GM19240 (cell line): Measurements from ENCODE around the gene ABCA8.

DNA sequence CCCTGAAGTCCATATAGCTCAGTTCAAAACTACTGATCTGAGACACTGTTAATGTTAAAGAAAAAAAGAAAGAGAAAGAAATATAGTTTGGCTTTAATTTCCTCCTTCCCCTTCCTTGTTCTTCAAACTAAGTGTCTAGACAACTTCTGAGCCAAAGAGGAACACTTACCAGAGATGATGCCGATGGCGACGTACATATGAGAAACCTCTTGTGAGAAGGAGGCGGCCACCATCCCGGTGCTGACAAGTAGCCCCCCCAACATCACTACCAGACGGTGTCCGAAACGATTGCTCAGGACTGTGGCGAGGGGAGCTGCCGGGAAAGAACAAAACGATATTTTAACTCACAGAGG is 17.2 kb downstream of the SLC16A6 start:
- RRBS: 96% methylated on average over 4 of the region's 11 CpGs

GRCh38 chr17:68413357-68414298 is 43.7 kb downstream of the WIPI1 start:
- RRBS: 43% methylated on average over 4 of the region's 37 CpGs

DNA sequence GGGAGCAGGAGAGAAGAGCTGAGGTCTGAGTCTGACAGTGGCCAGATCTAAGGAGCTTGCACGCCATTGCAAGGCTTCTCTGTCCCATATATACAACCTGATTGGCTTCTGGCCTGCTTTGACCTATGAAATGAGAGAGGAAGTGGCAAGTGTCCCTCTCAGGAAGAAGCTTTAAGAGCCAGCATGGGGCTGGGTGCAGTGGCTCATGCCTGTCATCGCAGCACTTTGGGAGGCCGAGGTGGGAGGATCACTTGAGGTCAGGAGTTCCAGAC is 24.0 kb upstream of the PRKAR1A start:
- RRBS: no CpG with 5 or more reads among the region's 3 CpGs

GRCh38 chr17:68498428-68499176 is 13.6 kb upstream of the PRKAR1A start:
- RRBS: no CpG with 5 or more reads among the region's 9 CpGs

- RRBS: no CpG with 5 or more reads among the region's 16 CpGs
Observed at GRCh38 chr17:68541266-68542407, 29.4 kb downstream of the PRKAR1A start.

DNA sequence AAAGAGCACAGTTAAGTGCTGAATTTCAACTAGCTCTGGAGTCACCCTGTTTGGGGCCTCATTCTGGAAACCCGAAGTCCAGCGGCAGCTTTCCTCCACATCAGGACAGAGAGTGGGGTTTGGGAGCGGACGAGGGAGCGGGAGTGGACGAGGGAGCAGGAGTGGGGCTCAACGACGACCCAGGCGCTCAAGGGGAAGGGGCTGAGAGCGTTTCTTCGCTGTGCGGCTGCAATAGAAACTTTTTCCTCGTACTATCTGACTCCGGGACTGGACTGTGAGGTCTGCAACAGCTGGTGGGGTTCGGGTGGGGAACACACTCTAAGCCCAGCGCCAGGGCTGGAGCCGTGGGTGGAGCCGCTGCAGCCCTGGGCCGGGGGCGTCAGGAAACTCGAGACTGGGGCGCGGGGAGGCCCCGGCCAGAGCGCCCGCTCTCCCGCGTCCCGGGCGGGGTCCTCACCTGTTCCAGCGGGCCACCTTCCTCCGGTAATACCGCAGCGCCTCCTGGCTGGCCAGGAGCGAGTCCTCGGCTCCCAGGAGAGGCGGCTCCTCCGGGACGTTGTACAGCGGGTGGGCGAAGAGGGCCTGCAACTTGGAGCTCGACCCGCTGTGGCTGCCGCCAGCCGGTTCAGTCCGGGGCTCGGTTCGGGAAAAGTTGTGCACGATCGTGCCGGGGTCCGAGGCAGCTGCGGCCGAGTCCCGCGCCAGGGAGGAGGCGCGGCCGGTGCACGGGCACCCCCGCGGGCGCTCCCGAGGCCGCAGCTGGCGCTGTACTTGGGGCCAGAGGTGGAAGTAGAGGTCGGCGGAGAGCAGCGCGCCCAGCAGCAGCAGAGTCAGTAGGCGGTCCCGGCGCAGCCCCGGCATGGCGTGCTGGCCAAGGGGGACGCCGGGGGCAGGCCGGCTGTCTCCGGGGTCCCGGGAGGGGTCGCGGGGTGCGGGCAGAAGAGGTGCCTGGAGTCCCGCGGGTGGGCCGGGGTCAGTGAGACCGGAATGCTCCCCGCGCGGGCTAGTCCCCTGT is 1.1 kb downstream of the FAM20A start:
- RRBS: 5% methylated on average over 49 of the region's 90 CpGs

- RRBS: no CpG with 5 or more reads among the region's 3 CpGs
Observed at GRCh38 chr17:68790322-68790819, 164.8 kb downstream of the ABCA8 start.

DNA sequence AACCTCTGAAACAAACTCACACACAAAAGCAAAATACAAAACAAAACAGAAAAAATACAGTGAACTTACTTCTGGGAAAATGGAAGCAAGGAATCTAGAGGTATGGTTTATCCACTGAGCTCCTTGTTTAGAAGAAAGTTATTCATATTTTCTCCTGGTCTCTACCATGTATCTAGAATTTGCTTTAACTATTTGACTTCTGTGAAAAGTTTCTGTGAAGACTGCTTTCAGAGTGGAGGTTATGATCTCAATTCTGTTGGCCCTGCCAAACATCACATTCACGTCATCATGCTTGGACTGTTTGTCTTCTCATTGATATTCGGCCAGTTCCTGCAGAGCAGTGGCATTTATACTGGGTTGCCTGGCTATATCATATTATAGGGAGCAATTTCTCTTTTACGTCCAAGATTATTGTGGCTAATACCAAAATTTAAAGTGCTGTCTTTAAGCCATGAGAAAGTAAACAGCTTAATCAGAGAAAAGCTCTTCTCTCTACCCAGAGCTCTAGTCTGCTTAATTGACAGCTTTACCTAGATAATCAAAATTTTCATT is at the start of gene ABCA8:
Gene ABCA8 (minus strand): TSS at position 243 of the 552 bp plus-strand sequence.
- RRBS: no CpG with 5 or more reads among the region's 3 CpGs

DNA sequence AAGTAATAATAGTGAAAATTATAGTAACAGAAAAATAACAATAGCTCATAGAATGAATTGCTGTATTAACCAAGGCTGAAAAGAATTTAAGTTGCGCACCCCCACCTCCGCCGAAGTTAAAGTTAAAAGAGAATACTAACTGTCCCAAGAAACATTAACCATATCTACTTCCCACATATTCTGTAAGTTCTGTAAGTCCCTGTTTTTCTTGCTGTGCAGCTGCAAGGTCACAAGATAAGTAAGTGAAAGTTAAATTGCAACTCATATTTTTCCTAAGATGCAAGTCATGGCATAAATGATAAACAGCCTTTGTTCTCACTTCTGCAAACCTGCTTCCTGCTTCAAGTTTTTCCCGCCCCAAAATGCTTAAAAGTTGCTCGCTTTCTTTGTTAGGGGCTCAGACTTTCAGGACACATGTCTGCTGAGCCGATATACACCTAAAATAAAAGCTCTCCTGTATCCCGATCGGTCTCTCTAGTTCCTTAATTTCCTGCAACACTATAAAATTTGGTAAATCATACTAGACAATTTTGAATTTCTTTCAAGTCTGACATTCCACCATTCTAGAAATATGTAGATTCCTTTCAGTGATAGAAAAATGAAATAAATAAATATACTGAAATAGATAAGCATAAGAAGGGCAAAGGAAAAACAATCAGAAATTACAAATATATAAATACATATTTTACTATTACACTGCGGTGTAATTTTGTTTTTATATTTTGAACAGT is 32.7 kb upstream of the ABCA9 start:
- RRBS: no CpG with 5 or more reads among the region's 9 CpGs

- RRBS: no CpG with 5 or more reads among the region's 5 CpGs
Observed at GRCh38 chr17:69122025-69122458, 19.7 kb downstream of the ABCA6 start.

DNA sequence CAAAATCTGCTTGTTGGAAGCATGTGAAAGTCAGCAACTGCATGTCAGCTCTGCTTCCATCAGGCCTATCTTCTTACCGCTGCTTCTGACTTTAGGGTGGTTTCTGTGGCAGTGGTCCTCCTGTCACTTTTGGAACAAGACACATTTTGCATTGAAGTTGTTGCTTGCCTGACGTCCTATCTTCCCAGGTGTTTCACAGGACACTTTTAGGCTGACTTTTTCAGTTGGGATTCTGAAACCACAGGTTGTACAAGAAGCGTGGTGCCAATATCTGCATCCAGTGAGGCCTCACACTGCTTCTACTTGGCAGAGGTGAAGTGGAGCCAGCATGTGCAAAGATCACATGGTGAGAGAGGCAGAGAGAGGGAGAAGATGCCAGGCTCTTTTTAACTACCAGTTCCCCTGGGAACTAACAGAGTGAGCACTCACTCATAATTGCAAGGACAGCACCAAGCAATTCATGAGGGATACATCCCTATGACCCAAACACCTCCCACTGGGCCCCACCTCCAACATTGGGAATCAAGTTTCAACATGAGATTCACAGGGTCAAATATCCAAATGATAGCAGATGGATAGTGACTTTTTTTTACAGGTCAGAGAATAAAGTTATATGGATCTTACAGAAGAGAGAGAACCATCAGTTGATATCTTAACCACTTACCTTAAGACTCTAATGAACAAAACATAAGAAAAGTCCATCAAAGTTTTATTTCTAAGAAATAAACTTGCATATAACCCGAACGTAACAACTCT is 5.8 kb upstream of the ABCA6 start:
- RRBS: no CpG with 5 or more reads among the region's 5 CpGs

GRCh38 chr17:69235238-69235725 is 6.7 kb upstream of the ABCA10 start:
- RRBS: no CpG with 5 or more reads among the region's 3 CpGs

GRCh38 chr17:69325851-69326382 is 1.0 kb downstream of the ABCA5 start:
- RRBS: no CpG with 5 or more reads among the region's 8 CpGs

DNA sequence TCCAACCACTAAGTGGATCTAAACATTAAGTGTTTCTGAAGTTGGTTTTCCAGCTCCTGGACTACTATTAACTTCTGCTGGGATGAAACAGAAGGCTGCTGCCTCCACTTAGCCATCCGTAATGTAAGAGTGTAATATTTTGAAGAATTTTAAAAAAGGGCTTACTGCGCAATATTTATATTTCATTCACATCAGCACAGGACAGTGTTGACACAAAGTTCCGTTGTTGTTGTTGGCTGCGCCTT is 167.7 kb upstream of the KCNJ16 start:
- RRBS: no CpG with 5 or more reads among the region's 4 CpGs

GRCh38 chr17:71938718-71938954 is 182.2 kb upstream of the SOX9 start:
- RRBS: no CpG with 5 or more reads among the region's 5 CpGs

DNA sequence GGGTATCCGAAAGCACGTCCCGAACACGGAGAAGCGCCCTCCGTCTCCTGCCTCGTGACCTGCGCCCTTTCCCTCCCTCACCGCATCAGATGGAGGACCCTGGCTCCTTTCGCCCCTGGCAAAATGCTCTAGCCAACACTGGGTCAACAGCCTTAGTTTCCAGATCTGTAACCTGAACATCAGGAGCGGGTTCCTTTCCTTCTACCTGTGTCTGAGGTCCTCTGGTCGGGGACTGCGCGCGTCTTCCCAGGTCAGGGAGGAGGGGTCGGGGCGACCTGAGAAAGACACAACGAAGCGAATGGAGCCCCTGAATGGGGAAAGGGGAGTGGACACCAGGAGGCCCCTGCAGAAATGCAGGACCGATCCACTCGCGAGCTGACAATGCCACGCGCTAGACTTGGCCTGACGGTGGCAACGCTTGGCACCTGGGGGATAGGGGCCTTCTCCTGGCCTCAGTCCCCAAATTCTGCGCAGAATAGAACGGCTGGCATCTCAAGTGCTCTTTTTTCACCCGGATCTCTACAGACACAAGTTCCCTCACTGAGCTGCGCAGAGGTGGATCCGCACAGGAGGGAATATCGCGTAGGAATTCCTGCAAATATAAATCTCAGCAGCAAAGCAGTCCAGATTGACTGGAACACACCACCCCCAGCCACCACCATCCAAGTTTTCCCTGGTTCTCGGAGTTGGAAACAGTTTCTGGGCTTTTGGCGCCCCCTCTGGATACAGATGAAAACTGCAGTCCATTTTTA is 2.6 kb upstream of the SOX9 start:
- RRBS: no CpG with 5 or more reads among the region's 35 CpGs

DNA sequence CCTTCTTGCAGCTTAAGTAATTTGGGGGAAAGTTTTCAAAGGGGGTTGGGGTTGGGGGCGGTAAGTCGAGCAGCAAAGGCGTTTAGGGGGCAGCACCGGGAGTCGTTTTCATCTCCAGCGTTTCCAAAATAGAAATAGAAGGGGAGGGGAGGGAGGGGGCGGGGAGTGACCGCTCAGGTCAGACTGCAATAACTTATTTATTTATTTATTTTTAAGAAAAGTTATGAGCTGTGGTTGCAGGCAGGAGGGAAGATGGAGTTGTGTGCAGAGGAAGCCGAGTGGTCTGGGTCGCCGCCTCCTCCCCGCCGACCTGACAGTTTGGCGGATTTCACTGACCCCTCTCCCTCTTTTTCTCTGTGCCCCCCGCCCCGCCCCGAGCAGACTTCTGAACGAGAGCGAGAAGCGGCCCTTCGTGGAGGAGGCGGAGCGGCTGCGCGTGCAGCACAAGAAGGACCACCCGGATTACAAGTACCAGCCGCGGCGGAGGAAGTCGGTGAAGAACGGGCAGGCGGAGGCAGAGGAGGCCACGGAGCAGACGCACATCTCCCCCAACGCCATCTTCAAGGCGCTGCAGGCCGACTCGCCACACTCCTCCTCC is 1.6 kb downstream of the SOX9 start:
- RRBS: no CpG with 5 or more reads among the region's 38 CpGs

GRCh38 chr17:72127151-72127710 is 6.4 kb downstream of the SOX9 start:
- RRBS: no CpG with 5 or more reads among the region's 7 CpGs

DNA sequence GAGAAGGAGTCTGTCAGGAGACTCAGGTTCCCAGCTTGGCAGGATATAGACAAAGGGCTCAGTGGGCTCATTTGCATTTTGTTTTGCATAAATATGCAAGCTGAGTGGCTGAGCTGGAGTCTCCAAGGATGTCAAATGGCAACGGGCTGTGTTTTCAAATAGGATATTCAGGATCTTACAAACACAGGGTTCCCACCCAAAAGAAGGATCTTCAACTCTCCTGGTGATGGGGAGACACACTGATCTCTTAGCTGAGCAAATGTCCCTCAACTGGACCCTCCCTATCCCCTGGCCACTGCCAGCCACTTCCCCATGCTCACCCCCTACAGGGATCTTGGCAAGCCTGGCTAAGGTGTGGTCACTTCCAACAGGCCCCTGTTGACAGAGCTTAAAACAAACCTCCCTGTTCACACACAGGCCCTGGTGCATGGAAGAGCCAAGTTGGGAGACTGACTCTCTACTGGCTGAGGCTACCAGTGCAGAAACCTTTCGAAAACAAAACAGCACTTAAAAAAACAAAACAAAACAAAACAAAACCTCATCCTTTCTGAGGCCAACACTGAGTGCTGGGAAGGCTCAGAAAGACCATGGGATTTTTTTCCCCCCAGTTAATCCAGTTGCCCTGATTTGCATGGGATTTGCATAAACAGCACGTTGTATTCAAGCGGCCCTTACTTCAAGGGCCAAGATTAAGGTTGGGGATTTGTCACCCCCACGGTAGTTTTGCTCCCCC is 61.7 kb downstream of the SOX9 start:
- RRBS: no CpG with 5 or more reads among the region's 5 CpGs

DNA sequence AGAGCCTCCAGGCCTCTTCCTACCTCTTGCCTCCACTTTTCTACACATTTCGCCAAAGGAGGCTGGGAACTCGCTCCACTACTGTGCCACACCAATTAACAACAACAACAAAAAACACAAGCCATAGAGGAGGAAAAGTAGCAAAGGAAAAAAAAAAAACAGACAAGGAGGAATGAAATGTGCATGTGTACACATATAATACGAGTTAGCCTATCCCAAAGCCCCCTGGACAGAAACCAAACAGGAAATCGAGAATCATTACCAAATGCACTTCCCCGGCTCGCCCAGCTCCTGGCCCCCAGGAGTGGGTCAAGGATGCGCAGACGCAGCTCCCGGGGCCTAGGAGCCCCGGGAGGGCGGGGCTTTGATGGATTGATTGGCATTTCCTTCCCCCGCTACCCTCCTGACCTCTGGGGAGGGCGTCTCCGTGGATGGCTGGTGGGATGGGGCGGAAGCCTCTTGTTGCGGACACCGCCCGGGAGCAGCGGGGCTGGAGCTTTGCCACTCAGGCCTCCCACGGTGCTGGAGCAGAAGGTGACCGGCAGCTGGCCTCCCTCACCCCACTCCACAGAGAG is 262.0 kb downstream of the SOX9 start:
- RRBS: 34% methylated on average over 9 of the region's 21 CpGs